Epithelial cell of esophagus (primary cell): ENCODE measurements around the genes XPO1 and EHBP1.

- RRBS, result 2% methylated on average over 24 of the region's 32 CpGs
These were observed 964 bp downstream of the USP34 start for GRCh38 chr2:61469785-61470460.

- RRBS, result no CpG with 5 or more reads among the region's 10 CpGs
These were observed 5.7 kb upstream of the USP34 start for GRCh38 chr2:61476485-61476993.

DNA sequence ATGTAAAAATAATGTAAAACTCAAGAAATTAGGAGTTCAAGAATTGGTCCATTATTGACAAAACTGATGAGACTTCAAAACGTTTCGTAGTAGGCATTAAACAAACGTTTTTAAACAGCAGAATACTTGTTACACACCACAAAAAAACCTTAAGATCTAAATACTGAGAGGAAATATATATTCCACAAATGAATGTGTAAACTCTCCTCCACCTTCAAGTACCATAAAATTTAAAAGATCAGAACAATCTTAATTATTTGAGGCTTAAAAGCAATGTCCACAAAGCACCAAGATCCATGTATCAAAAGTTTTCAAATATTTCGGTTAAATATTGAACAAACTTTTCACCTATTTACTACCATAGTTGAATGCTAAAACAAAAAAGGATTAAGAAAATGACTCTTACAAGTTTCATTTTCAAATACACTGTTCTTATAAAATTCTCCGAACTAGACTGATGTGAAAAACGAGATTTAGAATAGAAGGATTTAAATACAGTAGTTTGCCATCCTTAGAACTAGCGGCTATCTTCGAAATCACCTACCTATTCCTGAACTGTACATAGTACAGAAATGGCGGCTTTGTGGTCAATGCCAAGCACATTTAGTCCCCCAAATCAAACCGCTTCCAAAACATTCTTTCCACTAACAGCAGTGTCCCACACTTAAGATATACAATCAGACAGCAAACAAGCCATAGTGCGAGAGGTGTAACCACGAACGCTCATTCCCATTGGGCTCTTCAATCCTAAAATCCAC is 2.3 kb downstream of the XPO1 start:
- RRBS, result no CpG with 5 or more reads among the region's 13 CpGs

GRCh38 chr2:61537673-61538412 is at the start of gene XPO1:
Gene XPO1, minus strand, starts transcription at chr2:61538356.
- RRBS, result 3% methylated on average over 7 of the region's 39 CpGs

DNA sequence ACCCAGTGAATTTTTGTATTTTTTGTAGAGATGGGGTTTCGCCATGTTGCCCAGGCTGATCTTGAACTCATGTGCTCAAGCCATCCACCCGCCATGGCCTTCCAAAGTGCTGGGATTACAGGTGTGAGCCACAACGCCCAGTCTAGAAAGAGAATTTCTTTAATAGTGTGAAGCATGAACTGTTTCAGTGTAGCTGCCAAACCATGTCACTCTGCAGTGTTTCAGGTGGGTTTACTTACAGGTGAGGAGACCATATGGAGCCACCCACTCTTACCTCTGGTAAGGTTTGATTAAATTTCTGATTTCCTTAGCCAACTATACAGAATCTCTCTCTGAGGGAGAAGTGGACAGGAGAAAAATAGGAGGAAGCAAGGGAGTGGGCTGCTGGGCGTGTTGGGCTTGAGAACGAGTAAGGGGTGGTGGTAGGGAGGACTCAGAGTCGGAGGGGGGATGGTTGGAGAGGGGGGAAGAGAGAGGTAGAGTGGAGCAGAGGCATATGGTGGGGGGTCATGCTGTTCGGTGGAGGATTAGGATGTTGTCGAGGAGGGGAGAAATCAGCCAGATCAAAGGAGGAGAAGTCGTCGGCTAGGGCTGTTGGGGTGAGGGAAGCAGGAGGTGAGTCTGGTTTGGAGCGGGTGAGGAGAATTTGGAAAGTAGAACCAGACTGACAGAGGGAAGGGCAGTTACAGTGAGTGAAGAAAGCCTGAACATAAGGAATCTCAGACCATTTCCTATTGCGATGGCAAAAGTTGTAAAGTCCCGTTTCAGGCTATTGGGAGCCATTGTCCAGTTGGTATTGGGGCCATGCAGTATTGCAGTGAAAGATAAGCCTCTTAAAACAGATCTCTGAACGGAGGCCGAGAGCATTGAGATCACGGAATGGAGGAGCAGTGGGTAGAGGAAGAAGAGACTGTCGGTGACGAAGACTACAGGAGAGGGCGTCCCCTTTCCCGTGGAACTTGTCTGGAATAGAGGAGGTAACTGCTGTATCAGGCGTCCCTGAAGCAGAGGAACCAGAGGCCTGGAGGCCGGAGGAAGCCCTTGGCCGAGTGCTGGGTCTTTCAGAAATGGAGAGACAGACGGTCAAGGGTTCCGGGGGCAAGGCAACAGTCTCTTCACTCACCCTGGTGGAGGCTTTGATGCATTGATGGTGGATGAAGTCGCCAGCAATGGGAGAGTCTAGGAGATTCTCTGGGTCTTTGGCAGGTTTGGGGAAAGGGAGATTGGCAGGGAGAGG is 18.9 kb downstream of the COMMD1 start:
- RRBS, result no CpG with 5 or more reads among the region's 26 CpGs

GRCh38 chr2:61970878-61971110 is 65.3 kb downstream of the COMMD1 start:
- RRBS, result no CpG with 5 or more reads among the region's 4 CpGs

DNA sequence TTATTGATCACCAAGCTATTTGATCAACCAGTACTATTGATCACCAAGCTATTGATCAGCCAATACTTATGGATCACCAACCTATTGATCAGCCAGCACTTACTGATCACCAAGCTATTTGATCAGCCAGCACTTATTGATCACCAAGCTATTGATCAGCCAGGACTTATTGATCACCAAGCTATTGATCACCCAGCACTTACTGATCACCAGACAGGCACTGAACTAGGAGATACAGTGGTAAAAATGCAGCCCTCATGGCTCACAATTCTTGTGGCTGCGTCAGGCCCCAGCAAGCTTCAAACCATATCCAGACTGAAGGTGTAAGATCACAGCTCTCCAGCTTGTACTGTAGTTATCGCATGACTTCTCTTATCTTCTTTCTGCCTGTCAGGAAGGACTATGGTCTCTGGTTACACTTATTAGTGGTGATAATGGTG is 18.4 kb upstream of the B3GNT2 start:
- RRBS, result no CpG with 5 or more reads among the region's 2 CpGs

DNA sequence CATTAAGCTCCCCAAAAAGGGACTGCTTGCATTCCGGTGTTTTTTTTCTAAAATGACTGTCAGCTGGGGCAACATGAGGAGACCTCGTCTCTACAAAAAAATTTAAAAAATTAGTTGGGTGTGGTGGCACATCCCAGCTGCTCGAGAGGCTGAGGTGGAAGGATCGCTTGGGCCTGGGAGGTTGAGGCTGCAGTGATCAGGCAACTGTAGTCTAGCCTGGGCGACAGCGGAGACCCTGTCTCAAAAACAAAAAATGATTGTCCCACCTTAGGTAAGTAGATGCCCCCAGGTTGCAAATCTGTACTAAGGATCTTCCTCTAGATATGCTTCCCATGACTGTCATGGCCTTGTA is 17.1 kb downstream of the B3GNT2 start:
- RRBS, result no CpG with 5 or more reads among the region's 6 CpGs

DNA sequence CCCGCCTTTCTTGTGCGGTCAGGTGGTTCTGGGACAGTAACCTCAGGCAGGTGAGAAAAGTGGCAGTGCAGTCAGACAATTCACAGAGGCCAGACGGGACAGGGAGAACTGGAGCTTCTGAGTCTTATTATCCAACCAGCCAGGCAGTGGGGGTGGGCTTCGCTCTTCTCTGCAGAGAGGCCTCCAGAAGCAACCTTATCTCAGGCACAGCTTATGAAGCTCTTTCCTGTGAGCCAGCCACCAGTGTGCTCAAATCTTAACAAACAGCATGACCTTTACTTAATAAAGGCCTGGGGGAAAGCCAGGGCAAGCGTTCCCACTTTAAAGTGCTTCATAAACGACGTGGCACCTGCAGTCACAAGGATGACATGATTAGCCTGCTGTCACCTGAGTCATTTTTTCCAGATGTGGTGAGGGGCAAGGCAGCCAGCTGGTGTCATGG is 109.7 kb downstream of the B3GNT2 start:
- RRBS, result no CpG with 5 or more reads among the region's 7 CpGs

GRCh38 chr2:62415117-62415489 is 90.9 kb downstream of the TMEM17 start:
- RRBS, result no CpG with 5 or more reads among the region's 4 CpGs

GRCh38 chr2:62578781-62579223 is 72.8 kb upstream of the TMEM17 start:
- RRBS, result no CpG with 5 or more reads among the region's 3 CpGs

GRCh38 chr2:62641222-62641975 is 64.1 kb upstream of the EHBP1 start:
- RRBS, result no CpG with 5 or more reads among the region's 2 CpGs

GRCh38 chr2:62672498-62673106 is 32.9 kb upstream of the EHBP1 start:
- RRBS, result no CpG with 5 or more reads among the region's 2 CpGs

GRCh38 chr2:62705117-62706077 is at the start of gene EHBP1:
Gene EHBP1, plus strand, starts transcription at chr2:62705713.
- RRBS, result 3% methylated on average over 11 of the region's 68 CpGs

DNA sequence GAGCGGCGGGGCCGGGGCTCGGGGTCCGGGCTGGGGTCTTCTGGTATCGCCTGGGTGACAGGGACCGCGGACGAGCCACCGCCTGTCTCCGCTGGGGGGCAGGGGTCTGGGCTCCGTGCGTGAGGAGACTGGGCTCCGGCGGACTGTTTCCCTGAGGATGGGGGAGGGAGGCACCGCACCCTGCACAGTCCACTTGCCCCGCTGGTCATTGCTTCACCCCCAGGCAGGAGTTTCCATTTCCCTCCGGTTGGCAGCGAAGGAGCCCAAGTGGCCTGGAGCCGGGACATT is 509 bp downstream of the EHBP1 start:
- RRBS, result no CpG with 5 or more reads among the region's 20 CpGs

- RRBS, result no CpG with 5 or more reads among the region's 1 CpG
These were observed 170.4 kb downstream of the EHBP1 start for GRCh38 chr2:62875774-62876431.

DNA sequence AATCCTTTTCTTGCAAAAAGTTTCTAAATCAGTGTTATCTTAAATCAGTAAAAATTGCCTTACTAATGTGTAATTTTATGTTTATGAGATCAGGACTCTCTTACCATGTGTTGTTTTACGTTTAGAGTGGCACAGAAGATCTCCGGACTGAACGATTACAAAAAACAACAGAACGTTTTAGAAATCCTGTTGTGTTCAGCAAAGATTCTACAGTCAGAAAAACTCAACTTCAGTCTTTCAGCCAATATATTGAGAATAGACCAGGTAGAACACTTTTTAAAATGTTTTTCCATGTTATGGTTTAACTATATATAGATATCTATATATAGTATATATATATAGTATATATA is 57.2 kb upstream of the OTX1 start:
- RRBS, result no CpG with 5 or more reads among the region's 4 CpGs

DNA sequence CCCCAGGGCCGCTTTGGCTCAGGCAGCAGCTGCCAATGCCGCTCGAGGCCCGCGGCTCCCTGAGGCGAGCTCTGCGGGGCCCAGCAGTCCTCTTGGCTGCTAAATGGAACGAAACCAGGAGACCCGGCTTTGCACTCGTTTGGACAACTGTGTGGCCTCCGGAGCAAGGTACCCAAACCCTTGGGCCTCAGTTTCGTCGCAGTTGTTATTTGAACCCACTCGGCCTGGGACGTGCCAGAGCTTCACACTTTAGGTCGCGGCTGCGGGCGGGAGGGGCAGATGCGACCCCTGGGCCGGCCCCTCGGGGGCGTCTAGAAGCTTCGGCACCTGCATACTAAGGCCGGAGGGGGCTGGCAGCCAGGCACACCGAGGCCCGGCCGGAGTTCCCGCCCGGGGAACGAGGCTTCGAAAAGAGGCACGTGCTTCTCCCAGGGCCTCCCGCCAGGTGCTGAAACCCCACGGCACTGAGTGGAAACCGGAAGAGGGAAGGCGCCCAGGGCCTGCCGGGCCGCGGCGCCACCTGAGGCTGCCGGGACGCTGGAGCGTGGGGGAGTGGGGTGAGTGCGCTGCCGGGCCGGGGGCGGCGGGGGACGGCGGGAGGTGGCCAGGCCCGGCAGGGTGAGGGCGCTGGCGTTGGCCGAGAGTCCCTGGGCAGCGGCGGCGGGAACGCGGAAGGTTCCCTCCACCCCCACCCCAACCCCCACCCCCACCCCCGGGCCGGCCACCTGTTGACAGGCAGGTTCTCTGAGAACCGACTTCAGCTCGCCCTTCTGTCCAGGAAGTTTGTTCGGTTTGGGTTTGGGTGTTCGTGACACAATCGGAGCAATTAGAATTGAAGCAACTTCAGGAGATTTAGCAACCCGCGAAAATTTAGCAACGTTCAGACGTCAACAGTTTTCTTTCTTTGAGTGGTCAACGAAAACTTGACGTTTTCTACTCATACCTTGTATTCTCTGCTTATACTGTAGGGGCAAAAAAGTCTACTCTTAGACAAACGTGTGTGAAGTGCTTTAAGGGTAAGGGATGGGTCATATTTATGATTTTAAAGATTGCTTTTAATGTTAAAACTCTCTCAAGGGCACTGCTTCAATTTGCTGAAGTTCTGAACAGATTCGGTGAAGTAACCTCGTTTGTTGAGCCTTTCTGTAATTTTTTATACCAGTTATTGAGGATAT is 9.0 kb downstream of the OTX1 start:
- RRBS, result 10% methylated on average over 17 of the region's 76 CpGs

DNA sequence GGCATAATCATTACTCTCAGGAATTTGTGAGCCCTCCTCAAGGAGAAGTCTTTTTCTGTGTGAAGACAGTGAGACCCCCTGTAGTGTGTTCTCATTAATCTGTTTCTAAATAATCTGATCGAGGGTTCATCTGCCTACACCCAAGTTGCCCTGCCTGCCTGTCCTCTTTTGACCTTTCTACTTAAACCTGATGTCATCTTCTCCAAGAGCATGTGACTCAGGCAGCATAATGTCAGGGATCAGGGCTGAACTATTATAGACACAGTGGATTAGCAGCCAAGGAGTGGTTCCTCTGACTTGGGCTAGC is 123.9 kb downstream of the MDH1 start:
- RRBS, result no CpG with 5 or more reads among the region's 1 CpG